Mesenchymal stem cell of adipose (primary cell): ENCODE measurements around the genes UBE4B and PGD.

- CAGE, long polyA plus RNA: no peak
Measured at GRCh38 chr1:10032874-10033950, at the start of gene UBE4B. Gene UBE4B, plus strand, starts transcription at chr1:10032958.

DNA sequence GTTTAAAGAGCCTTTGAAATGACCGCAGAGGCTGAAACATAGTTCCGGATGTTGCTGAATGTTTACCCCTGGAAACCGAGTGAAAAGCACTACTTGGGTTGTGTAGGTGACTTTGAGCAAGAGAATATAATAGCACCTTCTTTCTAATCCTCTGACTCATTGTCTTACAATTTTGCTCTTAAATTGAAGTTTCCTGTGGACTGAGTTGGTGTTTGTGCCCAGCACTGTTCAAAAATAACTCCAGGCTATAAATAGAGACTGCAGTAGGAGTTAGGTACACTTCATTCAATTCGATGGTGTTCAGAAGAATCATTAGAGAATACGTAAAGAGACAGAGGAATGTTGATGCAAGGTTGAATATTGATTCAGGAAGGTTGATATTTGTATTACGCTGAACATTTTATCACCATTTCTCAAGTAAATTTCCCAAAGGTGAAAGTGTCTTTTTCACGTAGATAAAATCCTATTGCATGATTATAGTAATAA is 75.6 kb downstream of the UBE4B start:
- CAGE, long polyA plus RNA: no peak

DNA sequence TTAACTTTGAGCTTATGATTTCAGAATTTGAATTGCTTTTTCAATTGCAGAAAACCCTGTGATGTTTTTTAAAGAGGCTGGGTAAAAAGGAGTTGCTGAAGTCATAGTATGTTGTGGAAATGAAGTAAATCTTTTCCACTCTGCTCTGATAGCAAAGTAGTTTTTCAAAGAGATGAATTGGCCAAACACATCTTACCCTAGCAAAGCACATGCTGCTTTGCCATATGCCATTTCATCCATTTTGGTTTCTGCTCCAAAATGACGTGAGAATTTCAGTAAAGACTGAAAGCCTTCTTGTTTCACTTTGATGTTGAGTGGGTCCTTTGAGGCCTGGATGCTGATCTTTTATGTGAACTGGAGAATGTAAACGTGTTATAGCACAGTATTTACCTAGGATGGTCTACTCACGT is 73.4 kb upstream of the PGD start:
- CAGE, long polyA plus RNA: no peak

DNA sequence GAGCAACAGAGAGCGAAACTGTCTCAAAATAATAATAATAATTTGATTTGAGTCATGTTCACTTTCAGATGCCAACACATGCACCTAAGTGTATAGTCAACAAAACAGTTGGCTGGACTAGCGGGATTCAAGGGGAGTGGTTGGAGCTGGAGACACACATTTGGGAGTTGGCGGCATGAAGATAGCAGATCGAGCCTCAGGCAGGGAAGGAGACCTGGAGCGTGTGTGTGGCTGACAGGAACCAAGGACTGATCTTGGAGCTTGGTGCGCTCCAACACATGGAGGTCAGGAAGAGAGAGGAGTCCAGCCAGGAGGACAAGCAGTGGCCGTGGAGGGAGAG is 14.6 kb upstream of the PGD start:
- CAGE, long polyA plus RNA: no peak

GRCh38 chr1:10398145-10399193 is at the start of gene PGD:
Gene PGD, plus strand, starts transcription at chr1:10399064.
- CAGE, long polyA plus RNA: no peak

- CAGE, long polyA plus RNA: no peak
Measured at GRCh38 chr1:10494954-10495752, 20.4 kb downstream of the PEX14 start.

DNA sequence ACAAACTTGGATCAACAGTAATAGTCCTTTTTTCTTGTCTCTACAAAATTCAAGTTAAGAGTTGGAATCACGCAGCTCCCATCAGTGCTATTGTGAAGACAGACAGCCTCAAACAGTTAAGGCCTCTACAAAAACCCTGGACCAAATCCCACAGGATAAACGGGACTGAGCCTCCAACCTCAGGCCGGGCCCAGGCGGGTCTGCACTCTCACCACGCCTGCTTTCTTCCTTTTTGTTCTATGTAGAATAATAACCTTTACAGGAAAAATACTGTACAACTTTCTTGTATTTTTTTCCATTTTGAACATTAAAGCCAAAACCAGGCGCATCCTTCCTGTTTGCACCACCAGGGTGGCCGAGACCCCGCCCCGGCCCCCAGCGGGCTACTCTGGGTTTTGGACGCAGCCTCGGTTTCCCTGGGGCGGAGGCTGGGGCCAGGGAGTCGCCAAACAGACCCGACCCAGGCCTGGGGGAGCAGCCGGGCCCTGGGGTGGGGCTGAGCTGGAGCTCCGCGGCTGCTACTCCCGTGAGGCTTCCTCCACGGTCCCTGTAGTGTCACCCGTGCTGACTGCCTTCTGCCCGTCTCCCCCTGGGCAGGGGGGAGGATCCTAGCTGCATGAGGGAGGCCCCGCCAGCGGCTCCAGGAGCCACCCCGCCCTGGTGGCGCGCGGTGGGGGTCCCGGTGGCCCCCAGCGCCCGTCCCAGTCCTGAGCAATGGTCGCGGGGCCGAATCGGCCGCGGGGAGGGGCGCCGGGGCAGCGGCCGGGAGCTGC is 158.4 kb downstream of the CASZ1 start:
- CAGE, long polyA plus RNA: no peak

GRCh38 chr1:10654772-10655085 is 141.7 kb downstream of the CASZ1 start:
- CAGE, long polyA plus RNA: no peak

DNA sequence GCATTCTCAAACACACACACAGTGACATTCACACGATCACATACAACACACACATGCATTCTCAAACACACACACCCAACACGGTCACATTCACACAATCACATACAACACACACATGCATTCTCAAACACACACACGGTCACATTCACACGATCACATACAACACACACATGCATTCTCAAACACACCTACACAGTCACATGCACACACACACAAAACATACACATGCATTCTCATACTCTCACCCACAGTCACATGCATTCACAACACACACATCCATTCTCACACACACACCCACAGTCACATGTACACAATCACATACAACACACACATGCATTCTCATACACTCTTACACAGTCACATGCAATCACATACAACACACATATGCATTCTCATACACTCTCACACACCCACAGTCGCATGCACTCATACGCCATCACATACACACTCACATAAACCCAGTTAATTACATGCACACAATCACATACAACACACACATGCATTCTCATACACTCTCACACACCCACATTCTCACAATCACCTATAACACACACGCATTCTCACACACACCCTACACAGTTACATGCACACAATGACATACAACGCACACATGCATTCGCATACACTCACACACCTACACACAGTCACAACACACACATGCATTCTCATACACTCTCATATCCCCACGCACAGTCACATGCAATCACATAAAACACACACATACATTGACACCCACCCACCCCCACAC is 134.8 kb downstream of the CASZ1 start:
- CAGE, long polyA plus RNA: no peak

DNA sequence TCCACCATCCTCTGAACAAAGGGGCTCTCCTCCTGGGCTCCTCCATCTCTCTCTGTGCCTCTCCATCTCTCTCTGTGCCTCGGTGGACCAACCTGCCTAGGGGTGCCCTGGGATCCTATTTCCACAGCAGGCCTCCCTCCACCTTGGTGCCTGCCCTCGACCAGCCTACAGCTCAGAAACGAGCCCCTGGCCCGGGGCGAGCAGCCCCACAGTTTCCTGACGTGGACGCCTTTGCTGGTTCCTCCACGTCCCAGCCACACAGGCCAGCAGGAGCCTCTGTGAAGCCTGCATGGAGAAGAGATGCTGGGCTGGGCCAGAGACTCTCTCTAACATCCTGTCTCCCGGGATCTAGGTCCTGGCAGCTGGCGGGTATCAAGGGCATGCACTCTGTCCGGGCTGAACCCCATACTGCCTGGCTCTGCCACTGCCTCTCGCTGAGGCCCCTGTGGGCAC is 119.9 kb downstream of the CASZ1 start:
- CAGE, long polyA plus RNA: no peak

GRCh38 chr1:10691493-10692120 is 104.8 kb downstream of the CASZ1 start:
- CAGE, long polyA plus RNA: no peak

DNA sequence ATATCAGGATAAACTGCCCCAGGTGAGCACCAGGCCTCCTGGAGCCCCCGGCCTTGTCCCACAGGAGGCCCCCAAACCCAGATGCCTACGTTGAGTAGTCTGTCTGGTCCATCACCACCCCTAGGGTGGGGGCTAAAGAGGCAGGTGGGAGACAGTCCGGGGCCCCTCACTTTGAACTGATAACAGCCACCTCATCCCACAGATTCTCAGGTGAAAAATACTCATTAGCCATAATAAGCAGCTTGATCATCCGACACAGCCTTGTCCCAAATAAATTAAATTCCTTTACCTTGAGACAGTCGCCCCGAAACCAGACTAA is 103.4 kb downstream of the CASZ1 start:
- CAGE, long polyA plus RNA: no peak

- CAGE, long polyA plus RNA: no peak
Measured at GRCh38 chr1:10723742-10724725, 72.4 kb downstream of the CASZ1 start.

DNA sequence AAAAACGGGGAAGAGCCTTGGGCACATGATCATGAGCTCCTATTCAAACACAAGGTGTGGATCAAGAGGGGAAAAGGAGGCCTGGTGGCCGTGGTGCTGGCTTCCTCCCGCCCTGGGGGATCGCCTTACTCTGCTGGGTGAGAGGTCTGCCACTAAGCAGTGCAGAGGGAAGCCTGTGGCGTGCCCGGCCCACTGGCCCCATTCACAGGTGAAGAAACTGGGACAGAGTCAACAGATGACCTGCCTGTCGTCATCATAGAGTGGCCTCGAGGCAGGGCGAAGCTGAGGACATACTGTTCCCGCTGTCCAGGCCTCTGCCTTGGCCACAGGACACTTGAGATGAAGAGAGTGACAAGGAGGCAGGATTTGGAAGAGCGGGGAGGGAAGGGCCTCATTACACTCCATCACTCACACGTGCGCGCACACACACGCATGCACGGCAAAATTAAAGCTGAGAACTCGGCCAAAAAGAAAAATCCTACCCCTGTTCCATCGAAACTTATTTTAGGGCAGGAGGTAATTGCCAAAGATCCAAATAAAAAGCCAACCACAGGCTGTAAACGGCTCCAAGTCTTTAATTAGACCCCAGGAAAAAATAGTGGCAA is 50.5 kb downstream of the CASZ1 start:
- CAGE, long polyA plus RNA: no peak

- CAGE, long polyA plus RNA: no peak
Measured at GRCh38 chr1:10818123-10818471, 21.7 kb upstream of the CASZ1 start.

GRCh38 chr1:10818638-10819286 is 22.3 kb upstream of the CASZ1 start:
- CAGE, long polyA plus RNA: no peak

DNA sequence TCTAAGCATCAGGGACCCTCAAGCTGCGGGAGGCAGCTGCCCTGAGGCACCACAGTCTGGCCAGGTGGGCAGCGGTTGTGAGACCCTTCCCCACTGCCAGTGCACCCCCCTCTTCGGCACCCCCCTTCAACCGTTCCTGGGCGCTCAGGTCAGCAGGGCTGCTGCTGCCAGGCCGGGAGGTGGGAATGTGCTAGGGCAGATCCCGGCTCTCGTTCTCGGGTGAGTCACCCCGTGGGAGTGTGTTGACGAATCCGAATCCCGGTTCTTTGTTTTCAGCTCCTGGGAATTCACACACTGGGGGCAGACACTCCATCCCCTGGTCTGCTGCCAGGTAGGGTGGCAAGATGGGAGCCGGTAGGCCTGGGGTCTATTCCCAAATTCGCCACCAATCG is 28.4 kb upstream of the CASZ1 start:
- CAGE, long polyA plus RNA: no peak

DNA sequence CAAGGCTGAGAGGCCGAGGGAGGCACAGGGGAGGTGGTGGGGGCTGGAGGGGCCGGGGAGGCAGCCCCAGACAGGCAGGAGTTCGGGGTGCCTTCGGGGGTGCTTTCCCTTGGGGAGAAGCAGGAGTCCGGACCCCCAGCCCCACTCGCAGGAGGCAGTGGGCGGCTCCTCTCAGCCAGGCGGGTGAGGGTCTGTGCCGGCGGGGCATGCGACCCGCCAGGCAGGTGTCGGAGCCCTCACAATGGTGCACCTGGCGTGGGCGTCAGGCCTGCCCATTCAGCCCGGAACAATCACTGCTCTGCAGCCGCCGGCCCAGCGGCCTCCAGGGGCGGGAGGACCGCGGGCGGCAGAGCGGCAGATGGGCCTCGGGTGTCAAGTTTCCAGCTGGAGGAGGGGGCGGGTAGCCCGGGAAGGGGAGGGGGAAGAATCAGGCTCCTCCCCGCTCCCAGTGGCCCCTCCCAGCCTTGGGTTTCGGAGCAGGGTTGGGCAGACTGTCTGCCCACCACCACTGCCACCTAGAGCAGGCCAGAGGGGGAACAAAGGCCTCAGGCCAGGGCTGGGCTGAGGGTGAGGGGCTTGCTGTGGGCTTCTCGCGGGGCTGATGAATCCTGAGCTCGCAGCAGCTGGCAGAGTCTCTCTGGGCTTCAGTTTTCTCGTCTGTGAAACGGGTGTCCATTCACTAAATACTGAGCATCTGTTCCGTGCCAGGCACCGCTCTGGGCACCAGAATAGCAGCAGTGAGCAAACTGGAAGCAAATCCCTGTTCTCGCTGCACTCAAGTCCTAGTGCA is 39.4 kb upstream of the CASZ1 start:
- CAGE, long polyA plus RNA: no peak

GRCh38 chr1:10837421-10837714 is 40.9 kb upstream of the CASZ1 start:
- CAGE, long polyA plus RNA: no peak

- CAGE, long polyA plus RNA: no peak
Measured at GRCh38 chr1:10979314-10980025, 2.4 kb downstream of the C1orf127 start.